Ileum (tissue), 1 donor: ENCODE data around the genes MRPL30, CHST10 and NPAS2.

DNA sequence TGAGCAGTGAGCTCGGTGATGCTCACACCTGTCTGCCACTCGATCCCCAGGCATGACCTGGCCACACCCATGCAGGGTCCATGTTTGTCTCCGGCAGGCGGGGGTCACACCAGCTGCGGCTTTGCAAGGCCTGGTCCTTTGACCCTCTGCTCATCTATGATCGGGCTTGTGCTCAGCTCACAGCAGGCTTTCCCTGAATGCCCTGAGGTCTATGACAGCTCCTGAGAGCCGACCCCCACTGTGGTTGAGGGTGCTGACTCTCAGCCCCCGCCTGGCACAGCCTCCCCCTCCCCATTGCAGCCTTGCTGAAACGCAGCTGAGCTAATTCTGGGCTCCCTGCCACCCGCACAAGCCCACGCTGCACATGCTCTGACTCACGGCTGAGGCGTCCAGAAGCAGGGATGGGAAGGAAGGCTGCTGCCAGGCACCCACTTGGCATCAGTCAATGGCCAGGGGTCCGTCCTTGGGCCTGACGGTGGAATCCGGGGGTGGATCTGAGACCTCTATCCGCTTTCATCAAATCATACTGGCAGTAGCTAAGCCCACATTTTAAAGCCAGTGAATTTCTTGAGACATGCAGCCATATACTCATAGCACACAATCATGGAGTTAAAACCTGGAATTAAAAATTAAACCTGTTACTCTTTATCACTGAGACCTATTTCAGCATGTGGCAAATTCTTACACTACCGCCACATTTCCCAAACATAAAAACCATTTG is 23.5 kb downstream of the CRACDL start:
- PRO-cap = no peak

GRCh38 chr2:99180598-99181678 is at the start of gene MRPL30:
Gene MRPL30, plus strand, starts transcription at chr2:99181184.
- PRO-cap = bidirectional peak, plus-strand start at chr2:99181152, minus-strand start at chr2:99180987

DNA sequence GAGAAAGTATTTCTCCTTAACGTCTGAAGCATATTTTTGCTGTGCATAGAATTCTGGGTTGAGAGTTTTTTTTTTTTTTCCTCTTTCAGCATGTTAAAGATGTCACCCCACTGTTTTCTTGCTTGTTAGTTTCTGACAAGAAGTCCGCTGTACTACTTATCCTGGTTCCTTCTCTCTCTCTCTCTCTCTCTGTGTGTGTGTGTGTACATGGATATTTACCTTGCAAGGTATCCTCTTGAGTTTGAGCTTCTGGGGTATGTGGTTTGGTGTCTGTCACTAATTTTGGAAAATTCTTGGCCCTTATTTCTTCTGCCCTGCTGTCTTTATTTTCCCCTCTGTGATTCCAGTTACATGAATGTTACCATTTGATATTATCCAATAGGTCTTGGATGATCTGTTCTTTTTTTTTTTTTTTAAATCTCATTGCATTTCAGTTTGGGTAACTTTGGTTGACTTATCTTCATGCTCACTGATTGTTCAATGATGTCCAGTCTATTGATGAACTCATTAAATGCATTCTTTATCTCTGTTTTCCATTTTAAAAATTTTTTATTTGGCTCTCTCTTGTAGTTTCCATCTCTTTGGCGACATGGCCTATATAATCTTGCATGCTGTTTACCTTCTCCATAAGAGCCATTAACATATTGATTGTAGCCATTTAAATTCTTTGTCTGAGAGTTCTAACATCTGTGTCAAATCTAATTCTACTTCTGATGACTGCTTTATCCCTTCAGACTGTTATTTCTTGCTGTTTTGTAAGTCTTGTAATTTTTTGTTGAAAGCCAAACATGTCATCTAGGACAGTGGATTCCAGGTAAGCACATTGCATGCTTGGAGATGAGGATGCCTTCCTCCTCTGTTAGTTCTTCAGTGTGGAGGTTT is 326.1 kb upstream of the REV1 start:
- PRO-cap = no peak

DNA sequence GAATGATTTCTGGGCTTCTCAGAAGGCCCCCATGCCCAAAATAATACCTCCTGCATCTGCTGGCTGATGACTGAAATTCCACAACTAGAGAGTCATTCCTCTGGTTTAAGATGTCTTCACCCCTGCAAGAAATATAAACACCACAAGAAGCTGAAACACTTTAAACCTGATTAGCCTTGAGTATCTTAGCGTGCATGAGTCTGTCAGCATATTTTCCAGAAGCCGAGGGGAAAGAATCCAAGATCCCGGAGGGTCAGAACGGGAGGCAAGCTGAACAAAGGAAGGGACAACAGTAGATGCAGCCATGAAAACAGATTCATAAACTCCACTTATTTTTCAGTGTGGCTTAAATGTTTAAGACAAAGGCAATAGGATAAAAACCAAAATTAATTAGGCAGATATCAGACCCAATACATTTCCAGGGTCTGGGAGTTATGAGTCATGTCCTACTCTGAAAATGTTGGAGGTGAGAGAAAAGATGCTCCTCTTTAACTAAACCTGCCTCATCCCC is 130.9 kb downstream of the AFF3 start:
- PRO-cap = no peak

- PRO-cap = no peak
Observed at GRCh38 chr2:100012311-100012933, 130.0 kb downstream of the AFF3 start.

DNA sequence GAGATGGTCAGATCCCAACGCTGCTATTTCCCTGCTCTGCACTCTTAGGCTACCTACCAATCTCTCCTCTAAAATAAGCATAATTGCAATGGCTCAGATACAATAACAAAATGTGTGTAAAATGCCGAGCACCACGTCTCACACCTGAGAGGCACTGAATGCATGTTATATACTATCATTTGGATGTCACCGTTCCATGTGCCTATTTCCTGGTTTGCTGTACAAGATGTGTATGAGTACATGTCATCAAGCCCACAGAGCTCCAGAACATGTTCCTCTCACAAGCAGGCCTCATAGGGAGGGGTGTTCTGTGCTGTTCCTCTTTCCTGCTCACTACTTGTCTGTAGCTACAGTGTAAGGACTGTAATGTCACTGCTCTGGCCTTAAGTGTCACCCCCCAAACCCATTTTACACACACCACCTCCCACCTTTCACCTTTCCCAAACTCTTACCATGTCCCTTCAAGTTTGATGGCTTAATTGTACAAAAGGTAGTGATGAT is 1.9 kb downstream of the AFF3 start:
- PRO-cap = no peak

GRCh38 chr2:100141845-100142166 is 584 bp downstream of the AFF3 start:
- PRO-cap = no peak

DNA sequence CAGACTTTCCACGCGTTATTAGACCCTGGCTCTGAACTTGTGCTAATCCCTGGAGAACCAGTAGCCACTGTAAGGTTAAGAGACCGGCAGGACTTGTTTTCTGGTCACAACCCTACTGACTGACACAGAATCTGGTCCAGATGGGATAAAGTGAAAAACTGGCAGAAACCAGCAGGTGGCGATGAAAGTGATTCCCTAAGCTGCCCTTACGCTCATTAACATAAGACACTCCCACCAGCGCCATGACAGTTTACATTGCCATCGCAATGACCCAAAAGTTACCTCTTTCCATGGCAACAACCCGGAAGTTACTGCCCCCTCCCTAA is 35.6 kb upstream of the AFF3 start:
- PRO-cap = no peak

GRCh38 chr2:100178385-100178713 is 36.0 kb upstream of the AFF3 start:
- PRO-cap = no peak

DNA sequence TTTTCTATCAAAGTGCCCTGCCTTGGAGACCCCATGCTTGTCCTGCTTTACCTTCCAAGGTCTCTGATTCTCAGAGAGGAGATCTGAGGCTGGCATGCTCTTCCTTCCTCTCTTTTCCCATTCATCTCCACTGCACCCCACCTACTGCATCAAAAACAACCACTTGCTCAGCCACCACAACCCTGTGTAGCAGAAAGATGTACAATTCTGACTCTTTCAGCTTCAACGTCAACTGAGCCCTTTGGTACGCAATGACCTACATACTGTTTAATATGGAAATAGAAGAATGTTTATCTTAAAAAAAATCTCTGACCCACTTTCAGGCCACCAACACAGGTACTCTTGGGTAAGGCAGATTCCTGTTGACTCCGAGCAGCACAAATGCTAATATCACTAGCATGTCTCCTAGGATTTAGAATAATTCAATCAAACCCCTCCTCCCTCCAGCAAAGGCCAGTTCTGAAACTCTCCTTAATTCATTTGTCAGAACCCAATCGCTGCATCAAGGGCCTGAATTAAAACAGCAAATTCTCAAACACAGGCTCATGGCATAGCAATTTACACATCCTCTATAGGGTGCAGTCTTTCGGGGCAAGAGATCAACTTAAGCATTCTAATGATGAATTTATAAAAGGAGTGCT is 76.2 kb upstream of the AFF3 start:
- PRO-cap = no peak

DNA sequence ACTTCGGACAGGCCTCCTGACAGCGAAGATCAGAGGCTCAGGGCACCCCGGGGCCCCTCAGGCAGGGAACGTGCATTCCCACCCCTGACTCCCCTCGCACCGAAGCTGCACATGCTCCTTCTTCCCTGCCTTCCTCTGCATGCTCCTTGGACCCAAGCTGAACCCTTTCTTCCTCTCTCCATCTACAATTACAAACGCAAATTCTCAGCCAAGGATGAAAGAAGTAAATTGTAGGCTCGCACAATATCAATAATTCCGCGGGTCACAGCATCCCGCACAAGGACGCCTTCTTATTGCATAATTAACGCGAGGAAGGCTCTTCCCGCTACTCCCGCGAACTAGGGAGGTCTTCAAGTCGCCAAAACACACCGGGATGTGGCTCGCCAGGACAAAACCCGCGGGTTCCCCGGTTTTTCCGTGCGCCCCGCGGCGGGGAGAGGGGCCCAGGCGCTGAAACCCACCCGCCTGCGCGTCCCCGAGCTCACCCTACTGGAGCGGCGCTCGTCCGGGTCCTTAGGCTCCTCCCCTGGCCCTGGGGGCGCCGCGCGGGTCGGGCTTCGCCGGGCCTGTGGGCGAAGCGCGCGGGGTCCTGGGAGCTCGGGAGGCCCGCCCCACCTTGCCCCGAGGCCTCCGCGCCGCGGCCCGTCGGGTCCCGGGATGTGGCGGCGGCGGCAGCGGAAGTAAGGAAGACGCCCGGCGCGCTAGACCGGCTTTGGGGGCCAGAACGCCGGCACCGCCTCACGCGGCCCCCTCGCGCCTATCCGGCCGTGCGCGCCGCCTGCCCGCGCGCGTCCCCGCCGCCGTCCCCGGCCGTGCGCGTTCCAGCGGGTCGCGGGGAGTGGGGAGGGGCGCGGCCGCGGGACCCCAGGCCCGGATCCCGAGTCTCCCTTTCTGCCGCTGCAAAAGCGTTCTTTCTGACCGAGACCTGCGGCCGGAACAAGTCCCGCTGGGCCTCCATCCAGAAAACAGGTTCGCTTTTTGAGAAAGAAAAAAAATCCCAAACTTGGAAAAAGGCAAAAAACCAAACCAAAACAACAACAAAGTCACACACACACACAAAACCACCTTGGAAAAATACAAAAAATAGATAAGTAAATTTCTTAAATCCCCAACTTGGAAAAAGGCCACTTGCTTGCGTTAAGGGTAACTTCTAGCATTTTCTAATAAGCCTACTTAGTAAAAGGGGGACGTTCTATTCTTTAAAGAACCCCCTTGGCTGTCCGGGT is at the start of gene CHST10:
CHST10 (minus strand) TSS at position 780 of the 1,226 bp plus-strand sequence.
- PRO-cap = bidirectional peak, plus-strand start at position 911 of the sequence, minus-strand start at position 763 of the sequence

DNA sequence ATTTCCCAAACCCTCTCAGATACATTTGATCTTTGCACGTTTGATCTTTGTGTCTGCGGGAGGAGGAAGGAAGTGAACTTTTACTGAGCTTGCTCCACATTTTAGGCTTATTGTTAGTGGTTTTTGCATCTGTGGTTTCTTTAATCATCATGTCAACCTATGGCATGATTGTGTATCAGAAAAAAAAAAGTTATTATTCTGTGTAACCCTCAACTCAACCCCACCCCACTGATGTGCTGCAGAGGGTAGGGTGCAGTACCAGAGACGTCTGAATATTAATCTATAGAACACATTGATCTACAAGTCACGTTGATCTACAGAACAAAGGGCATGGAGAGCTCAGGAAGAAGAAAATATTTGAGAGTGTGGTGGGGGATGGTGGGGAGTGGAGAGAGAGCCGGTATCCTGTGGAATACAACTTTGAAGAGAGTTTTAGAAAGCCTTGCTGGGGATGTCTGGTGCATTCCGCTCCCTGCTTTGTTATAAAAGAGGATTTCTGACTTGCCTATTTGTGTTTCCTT is 81.4 kb downstream of the PDCL3 start:
- PRO-cap = no peak

DNA sequence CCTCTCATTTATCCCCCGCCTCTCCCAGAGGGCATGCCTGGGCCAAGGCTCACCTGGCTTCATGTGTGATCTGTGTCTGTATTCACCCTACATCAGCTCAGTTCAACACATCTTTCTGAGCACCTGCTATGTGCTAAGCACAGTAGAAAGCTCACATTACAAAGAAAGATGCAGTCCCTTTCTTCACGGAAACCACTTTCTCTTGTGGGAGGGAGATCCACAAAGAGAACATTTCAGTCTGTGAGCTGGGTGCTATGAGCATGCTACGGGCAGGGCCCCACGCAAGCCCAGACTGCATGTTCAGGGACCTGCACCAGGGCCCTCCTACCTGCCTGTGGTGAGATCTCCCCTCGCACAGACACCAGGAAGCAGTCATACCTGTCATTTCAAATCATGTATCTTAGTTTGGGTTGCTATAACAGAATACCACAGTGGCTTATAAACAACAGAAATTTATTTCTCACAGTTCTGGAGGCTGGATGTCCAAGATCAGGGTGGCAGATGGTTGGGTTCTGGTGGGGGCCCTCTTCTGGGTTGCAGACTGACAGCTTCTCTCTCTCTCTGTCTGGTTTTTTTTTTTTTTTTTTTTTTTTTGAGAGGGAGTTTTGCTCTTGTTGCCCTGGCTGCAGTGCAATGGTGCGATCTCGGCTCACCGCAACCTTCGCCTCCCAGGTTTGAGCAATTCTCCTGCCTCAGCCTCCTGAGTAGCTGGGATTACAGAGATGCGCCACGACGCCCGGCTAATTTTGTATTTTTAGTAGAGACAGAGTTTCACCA is 90.9 kb downstream of the PDCL3 start:
- PRO-cap = no peak

DNA sequence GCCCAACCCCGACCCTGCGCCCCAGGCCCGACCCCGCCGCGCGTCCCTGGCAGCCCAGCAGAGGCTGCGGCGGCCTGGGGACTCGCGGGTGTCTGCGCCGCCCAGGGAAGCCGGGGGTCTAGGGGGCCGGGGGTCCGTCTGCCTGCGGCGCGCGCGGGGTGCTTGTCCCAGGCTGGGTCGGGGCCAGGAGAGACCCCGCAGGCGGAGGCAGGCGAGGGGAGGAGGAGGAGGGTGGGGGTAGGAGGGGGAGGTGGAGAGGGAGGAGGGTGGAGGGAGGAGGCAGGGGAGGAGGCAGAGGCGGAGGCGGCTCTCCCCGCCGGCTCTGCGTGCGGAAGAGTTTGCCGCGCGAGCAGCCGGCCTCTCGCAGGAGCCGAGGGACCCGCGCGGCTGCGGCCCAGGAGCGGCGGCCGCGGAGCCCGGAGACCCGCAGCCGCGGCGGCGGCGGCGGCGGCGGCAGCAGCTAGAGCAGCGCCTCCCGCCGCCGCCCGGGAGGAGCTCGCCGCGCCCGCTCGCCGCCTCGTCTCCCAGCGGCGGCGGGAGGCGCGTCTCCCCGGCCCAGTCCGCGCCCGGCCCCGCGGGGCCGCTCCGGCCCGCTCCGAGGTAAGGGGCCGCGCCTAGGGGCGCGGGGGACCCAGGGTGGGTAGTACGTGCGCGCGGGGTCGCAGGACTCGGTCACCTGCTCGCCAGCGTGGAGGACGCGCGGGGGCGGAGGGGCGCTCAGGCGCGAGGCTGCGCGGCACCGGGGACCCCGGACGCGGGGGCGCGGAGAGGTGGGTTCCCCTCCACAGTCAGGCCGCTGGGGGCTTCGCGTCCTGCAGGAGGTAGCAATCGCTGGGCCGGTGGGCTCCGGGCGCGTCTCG is at the start of gene NPAS2:
NPAS2 (plus strand) TSS at position 325 of the 860 bp plus-strand sequence.
- PRO-cap = unidirectional peak, plus-strand start at position 361 of the sequence

DNA sequence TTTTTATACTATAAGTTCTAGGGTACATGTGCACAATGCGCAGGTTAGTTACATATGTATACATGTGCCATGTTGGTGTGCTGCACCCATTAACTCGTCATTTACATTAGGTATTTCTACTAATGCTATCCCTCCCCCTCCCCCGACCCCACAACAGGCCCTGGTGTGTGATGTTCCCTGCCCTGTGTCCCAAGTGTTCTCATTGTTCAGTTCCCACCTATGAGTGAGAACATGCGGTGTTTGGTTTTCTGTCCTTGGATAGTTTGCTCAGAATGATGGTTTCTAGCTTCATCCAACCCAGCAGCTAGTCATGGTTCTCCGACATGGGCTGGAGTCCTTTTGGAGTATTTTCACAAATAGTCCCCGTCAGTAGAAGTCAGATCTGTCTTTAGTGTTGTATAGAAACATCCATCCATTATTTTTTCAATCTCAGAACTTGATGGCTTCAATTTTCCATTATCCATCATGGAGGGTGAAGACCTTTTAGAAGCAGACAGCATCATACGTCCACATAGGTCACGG is 10.5 kb downstream of the NPAS2 start:
- PRO-cap = no peak

DNA sequence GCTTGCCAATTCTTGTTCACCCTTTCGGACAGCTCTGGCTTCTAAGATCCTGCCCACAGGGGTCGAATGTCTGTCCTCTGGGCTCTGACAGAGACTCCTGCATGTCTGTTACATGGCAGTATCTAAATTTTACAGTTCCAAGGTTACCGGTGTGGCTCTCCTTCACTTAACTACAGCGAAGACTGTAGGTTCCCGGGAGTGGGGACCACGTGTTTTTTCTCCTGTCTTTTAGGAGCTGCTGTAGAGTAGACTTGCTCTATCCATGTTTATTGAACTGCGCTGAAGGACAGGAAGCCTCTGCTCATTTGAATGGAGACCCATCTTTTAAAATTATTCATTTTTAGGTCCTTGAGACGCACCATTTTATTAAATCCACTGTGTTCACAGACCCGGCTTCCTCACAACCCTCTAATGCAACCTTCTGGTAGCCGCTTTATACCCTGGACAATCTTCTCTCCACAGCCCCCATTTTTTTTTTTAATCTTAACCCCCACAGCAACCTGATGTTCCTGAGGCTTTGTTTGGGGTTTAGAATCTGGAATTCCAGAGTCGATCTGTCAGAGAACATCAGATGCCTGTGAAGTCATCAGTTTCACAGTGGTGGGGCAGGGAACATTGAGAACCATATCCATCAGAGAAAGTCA is 20.3 kb downstream of the NPAS2 start:
- PRO-cap = no peak

- PRO-cap = no peak
Observed at GRCh38 chr2:100877490-100878755, 58.0 kb downstream of the NPAS2 start.

- PRO-cap = no peak
Observed at GRCh38 chr2:100887900-100888685, 68.2 kb downstream of the NPAS2 start.

- PRO-cap = no peak
Observed at GRCh38 chr2:100904492-100905029, 84.6 kb downstream of the NPAS2 start.

- PRO-cap = no peak
Observed at GRCh38 chr2:100953566-100954132, 48.4 kb upstream of the RPL31 start.